Peripheral blood mononuclear cell (primary cell): ENCODE measurements around a stretch of chr19.

DNA sequence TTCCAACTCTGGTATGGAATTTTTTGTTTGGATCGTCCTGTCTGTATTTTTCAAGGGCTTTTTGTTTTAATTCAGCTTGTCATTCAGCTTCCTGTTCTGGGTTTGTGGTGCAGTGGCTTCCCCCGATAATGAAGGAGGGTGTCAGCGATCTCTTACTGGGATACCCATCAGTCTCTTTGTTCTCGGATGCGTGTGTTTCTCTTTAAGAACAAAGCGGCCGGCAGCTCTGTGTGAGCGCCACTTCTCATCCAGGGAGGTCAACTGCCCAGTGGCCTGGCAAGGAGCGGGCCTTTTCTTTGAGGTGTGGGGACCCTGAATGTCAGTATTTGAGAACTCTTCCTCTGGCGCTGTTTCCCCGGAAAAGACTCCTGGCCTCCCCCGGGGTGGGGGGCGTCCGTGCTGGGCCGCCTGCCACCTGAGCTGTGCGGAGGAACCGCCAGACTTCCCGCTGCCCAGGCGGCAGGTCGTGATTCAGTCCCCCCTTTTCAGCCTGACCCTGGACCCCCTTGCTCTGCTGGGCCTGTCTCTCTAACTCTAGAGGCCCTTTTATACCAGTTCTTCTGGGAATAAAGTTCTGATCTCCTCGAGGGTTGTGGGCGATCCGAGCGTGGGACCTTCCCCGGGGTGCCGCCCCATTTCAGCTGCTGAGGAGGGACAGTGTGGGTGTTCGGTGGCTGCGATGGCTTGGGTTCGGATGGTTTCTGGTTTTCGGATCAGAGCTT lies 3.3 kb downstream of the SF3A2 start:
- PRO-cap, 8 experiments = no peak in any of the 8 experiments

DNA sequence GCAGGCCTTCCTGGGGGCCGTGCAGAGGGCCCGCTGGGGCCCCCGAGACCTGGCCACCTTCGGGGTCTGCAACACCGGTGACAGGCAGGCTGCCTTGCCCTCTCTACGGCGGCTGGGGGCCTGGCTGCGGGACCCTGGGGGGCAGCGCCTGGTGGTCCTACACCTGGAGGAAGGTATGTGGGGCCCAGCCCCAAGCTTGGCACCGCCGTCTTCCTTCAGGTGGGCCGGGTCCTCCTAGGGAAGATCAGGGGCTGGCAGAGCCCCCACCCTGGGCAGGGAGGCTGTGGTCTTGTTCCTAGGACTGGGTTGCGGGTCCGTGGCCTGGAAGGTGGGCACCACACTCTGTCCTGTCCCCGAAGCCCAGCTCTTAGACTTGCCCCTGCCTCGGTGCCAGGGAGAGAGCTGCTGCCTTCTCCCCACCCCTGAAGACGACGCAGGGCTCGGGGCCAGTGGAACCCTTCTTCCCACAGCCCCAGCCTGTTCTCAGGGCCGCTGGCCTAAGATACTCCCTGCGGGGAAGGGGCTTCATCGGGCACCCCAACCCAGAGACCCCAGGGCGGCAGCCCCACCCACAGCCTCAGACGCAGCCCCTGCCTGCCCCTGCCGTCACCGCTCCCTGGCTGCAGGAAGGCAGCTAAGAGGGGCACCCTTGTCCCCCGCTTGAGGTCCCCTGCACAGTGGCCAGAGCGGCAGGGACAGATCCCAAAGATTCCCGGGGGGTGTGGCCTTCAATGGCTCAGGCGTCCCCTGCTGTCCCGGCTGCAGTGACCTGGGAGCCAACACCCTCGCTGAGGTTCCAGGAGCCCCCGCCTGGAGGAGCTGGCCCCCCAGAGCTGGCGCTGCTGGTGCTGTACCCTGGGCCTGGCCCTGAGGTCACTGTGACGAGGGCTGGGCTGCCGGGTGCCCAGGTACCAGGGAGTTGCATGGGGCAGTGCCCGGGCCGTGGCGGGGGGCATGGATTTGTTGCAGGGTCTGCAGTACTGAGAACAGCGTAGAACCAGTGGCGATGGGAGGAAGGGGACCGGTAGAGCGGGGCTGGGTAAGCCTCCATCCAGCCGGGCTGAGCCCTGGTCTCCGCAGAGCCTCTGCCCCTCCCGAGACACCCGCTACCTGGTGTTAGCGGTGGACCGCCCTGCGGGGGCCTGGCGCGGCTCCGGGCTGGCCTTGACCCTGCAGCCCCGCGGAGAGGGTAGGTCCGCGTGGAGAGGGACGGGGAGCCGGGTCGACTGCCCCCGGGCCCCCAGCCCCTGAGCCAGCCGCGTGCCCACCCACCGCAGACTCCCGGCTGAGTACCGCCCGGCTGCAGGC lies 903 bp downstream of the AMH start:
- PRO-cap, 8 experiments = peak in 5 of 8 experiments; most common plus-strand start position 423 of the sequence (in 3)

GRCh38 chr19:2275740-2276645 lies 6.0 kb downstream of the PEAK3 start:
- PRO-cap, 8 experiments = peak in 5 of 8 experiments; most common plus-strand start chr19:2276416 (in 3)

- PRO-cap, 8 experiments = peak in 5 of 8 experiments; most common plus-strand start chr19:2295986 (in 4)
These were observed 12.3 kb downstream of the LINGO3 start for GRCh38 chr19:2295422-2296277.

- PRO-cap, 8 experiments = peak in 3 of 8 experiments; most common plus-strand start chr19:2300778 (in 2)
These were observed 7.3 kb downstream of the LINGO3 start for GRCh38 chr19:2300561-2301118.

DNA sequence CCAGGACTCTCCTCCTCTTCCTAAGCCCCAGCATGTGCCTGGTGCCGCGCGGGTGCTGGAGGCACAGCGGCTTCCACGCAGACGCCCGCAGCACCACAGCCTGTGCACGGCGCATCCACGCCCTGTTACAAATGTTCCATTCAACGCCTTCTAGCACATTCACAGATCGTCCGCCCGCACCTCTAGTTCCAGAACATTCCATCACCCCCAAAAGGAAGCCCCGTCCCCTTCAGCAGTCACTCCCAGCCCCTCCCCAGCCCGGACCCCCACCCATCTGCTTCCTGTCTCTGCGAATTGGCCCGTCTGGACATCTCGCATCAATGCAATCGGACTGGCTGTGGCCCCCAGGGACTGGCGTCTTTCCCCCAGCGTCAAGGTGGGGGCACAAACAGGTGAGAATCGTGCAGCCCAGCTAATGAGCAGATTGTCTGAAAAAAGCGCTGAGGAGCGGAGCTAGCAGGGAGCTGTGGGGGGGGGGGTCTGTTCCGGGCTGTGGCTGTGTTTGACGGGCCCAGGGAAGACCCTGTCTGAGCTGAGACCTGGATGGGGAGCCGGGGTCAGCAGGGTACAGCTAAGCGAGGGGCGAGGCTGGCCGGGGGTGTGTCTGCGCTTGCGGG lies 5.0 kb downstream of the LINGO3 start:
- PRO-cap, 8 experiments = peak in 1 of 8 experiments; most common minus-strand start position 197 of the sequence (in 1)

- PRO-cap, 8 experiments = peak in 1 of 8 experiments; most common plus-strand start chr19:2307888 (in 1)
These were observed 252 bp downstream of the LINGO3 start for GRCh38 chr19:2307823-2307980.

- PRO-cap, 8 experiments = no peak in any of the 8 experiments
These were observed 4.3 kb downstream of the TIMM13 start for GRCh38 chr19:2423043-2423596.

- PRO-cap, 8 experiments = no peak in any of the 8 experiments
These were observed 3.5 kb downstream of the TIMM13 start for GRCh38 chr19:2423597-2424560.

DNA sequence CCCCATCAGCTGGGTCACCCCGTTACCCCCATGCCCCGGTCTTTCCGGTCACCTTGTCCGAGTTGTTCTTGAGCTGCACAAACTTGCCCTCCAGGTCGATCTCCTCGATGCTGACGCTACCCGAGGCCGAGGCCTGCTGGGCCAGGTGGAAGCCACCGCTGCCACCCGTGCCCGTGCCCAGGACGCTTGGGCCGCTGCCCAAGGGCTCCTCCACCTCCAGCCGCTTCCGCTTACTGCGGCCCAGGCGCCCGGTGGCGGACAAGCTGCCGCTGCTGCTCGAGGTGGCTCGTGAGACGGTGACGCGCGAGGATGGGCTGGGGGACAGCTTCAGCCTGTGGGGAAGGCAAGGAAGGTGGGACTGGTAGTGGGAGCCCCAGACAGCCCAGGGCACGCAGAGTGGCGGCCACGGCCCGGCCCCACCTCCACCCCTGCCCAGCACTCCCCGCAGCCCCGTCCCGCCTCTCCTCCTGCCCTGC lies 6.4 kb upstream of the TIMM13 start:
- PRO-cap, 8 experiments = no peak in any of the 8 experiments

DNA sequence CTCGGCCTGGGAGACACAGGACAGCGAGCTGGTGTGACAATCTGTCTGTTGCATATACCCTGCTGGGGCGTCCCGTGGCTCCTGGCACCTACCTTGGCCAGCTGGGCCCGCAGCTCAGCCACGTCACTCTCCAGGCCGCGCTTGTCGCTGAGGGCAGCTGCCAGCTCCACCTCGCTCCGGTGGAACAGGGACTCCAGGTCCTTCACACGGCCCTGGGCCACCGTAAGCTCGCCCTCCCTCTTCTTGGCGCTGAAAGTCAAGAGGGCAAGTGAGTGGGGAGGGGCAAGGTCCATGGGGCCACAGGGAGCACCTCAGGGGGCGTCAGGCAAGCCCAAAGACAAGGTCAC lies 10.9 kb upstream of the TIMM13 start:
- PRO-cap, 8 experiments = no peak in any of the 8 experiments

- PRO-cap, 8 experiments = no peak in any of the 8 experiments
These were observed 5.3 kb upstream of the LMNB2 start for GRCh38 chr19:2461769-2462785.

- PRO-cap, 8 experiments = no peak in any of the 8 experiments
These were observed 100.1 kb downstream of the GADD45B start for GRCh38 chr19:2575942-2576595.

DNA sequence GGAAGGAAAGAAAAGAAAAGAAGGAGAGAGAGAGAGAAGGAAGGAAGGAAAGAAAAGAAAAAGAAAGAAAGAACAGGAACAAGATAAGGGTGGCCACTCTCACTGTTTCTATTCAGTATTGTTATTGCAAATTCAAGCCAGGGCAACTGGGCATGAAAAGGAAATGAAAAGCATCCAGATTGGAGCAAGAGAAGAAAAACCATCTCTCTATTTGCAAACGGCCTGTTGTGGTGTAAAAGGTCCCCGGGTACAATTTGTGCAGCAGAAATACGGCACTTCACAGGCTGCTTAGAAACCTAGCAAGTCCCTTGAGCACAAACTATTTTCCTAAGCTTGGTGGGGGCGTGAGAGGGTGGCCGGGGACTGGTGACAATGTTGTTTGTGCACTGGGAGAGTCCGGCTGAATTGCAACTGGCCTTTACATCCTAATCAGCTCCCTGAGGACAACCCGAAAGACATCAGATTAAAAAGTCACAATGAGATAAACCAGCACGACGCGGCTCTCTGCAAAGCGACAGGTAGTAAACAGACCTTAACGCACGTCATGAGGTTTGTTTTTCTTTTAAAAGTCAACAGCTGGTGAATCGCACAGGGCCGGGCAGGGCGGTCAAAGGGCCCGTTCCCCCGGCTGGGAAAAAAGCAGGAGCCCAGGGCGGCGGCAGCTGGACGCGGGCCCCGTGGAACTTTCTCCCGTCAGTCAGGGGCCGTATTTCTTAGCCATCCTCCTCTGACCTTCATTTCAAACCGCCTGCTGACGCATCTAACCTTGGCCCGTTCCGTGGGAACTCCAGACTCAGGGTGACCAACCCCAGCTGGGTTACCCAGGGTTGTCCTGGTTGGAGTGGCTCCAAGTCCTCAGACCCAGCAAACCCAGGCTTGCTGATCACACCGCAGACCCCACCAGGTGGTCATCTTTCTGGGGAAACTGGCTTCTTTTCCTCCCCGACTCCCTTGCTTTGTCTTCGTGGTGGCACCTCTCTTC lies 112.2 kb downstream of the GADD45B start:
- PRO-cap, 8 experiments = no peak in any of the 8 experiments

GRCh38 chr19:2616555-2617107 lies 85.9 kb downstream of the GNG7 start:
- PRO-cap, 8 experiments = peak in 7 of 8 experiments; most common plus-strand start chr19:2616988 (in 7); most common minus-strand start chr19:2616766 (in 6)

DNA sequence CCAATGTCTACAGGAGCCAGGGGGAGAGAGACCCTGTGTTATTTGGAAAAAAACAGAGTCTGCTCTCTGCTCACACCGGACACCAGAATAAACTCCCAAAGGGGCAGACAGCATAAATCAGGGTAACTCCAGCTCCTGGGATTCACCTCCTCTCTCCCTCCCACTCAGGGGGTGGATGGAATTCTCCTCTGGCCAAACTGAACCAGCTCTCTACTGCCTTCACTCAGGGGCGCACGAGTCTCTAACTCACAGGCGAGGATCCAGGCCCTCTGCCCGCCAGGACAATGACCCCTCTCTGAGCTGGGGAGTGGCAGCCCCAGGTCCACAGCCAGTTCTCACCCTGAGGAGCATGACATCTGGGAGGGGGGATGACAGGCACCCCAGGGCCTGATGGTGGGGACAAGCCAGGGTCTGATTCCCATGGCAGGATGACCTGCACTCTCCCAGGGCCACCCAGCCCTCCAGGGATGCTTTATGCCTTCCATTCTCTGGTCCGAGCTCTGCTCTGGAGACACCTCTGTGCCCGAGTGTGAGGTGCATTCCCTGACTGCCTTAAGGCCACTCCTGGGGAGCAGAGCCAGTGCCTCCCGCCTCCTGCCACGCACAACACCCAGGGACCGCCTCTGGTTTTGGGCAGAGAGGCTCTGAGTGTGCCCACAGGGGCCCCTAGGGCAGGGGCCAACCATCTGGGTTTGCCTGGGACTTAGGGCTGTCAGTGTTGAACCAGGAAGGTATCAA lies 66.3 kb downstream of the GNG7 start:
- PRO-cap, 8 experiments = no peak in any of the 8 experiments

DNA sequence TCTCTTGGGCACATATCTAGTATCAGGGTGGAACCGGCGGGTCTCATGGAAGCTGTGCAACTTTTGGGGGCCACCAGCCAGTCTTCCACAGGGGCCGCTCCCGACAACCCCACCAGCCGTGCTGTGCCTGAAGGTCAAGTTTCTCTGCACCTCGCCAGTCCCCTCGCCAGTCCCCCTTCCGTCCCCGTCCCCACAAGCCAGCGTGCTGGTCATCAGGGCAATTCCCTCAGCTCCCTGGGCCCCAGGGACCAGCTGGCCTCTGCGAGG lies 16.3 kb downstream of the SGTA start:
- PRO-cap, 8 experiments = no peak in any of the 8 experiments

- PRO-cap, 8 experiments = no peak in any of the 8 experiments
These were observed 11.1 kb downstream of the SGTA start for GRCh38 chr19:2771897-2772480.

- PRO-cap, 8 experiments = no peak in any of the 8 experiments
These were observed 6.6 kb downstream of the THOP1 start for GRCh38 chr19:2791920-2792376.

DNA sequence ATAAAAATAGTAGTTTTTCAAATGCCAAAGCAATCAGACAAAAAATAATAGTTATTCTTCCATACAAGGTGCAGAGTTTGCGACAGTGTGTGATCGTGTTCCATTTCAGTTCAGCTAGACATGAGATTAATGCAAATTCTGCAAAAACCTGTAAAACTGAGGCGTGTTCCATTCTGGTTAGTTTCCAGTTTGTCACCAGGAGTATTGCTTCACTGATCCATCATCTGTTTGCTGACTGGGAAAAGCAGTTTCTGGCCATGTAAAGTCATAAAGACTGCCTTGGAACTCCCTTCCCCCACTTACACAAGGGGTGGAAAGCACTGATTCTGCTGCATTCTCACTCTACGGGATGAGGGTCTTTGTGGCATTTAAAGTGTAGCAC lies 1.8 kb downstream of the ZNF57 start:
- PRO-cap, 8 experiments = no peak in any of the 8 experiments